Measurements from ENCODE around the genes BMP6, BLOC1S5 and PAK1IP1.

- RRBS: no CpG with 5 or more reads among the region's 5 CpGs
These were observed 52.7 kb downstream of the SNRNP48 start for GRCh38 chr6:7642672-7643136.

DNA sequence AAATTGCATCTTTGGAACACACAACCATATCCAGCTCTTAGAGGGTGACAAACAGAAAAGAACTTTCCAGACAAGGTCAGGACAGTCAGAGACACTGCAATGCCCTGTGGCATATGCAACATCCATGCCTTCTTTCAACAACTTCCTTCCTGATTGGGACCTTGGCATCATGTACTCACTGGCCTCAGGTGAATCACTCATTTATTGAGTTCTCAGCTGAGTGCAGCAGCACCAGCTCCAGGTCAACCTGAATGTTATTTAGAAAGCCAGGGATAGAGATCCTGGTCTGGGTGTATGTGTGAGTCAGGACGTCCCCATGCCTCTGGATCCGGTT lies 54.3 kb downstream of the SNRNP48 start:
- RRBS: no CpG with 5 or more reads among the region's 2 CpGs

GRCh38 chr6:7725698-7726351 lies at the start of gene BMP6:
TSS of gene BMP6 (plus strand) at chr6:7726099.
- RRBS: 2% methylated on average over 22 of the region's 64 CpGs

DNA sequence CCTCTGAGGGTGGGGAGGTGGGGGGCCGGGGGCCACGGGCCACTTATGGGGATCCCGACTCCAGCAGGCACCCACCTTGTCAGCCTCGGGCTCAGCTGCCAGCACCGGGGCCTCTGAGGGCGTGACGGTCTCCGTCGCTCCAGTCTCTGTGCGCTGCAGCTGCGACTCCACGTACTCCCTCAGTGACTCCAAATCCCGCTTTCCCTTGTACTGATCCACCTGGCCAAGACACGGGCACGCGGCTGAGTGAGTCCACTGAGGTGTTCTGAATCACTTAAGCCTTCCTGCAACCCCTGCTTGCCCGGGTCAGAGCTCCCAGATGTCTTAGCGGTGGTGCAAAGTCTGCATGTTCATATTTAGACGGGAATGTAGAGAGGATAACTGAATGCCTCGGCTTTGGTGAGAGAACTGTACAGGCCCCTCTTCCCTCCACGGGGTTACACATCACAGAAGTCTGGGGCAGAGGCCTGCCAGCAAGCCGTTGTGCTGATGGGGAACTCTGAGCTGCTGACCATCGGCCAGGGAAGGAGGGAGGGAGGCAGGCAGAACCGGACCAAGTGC lies 21.9 kb downstream of the TXNDC5 start:
- RRBS: 100% methylated on average over 5 of the region's 24 CpGs

GRCh38 chr6:7909149-7910296 lies 1.1 kb downstream of the TXNDC5 start:
- RRBS: 5% methylated on average over 37 of the region's 70 CpGs

DNA sequence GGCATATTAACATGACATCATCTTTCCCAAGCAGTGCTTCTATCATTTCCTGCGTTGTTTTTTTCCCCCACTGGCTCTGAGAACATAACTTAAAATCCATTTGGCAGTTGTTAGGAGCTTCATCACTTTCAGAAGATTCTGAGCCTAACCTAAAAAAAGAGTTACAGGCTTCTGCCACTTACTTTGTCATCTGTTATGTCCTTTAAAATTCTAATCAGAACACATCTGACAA lies 35.9 kb downstream of the BLOC1S5 start:
- RRBS: no CpG with 5 or more reads among the region's 1 CpG

DNA sequence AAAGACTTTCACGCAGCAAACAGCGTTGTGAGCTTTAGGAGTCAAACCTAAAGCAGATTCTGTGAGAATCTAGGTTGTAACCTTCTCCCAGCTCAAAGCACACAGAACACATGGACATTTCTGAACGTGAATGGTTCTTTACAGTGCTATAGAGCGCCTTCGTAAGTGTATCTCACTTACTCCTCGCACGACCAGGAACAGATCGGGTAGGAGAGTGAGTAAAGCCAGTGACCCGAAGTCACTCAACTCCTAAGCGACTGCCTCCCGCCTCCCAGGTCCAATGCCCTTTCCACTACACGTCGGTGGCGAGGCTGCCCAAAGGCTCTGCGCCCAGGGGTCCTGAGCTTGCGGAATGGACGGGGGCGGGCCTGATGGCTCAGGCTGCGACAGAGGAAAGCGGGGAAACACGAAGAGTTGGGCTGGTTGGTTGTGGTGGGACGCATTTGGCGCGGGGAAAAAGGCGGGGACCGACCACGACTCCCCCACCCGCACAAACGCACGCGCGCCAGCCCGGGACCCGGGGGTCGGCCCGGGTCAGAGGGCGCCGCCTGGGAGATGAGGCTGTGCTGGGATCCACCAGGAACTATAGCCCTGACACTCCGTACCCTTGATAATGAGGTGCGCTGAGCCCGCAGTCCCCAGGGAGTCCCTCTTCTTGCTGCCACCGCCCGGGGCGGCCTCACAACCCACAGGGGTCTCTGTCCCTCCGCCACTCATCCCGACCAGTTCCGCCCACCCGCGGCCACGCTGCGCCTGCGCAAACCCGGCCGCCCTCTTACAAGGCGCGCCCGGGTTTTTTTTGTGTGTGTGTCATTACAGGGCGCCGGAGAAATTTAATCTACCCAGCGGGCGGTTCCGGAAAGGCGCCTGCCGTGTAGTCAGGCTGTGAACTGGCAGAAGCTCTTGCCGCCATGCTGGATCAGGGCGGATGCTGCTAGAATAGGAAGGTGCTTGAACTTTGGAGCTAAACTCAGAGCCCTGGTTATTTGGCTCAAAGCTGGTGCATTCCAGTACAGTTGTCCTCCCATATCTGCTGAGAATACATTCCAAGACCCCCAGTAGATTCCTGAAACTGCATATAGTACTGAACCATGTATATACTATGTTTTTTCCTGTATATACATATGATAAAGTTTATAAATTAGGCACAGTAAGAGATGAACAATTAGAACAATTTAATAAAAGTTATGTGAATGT lies at the start of gene BLOC1S5:
TSS of gene BLOC1S5 (minus strand) at position 730 of the 1,197 bp plus-strand sequence.
- RRBS: under 1% methylated on average over 8 of the region's 66 CpGs

- RRBS: no CpG with 5 or more reads among the region's 2 CpGs
These were observed 202.8 kb upstream of the SLC35B3 start for GRCh38 chr6:8638112-8638652.

- RRBS: no CpG with 5 or more reads among the region's 3 CpGs
These were observed 204.8 kb upstream of the SLC35B3 start for GRCh38 chr6:8639921-8640751.

GRCh38 chr6:10147002-10147643 lies 267.8 kb downstream of the TFAP2A start:
- RRBS: no CpG with 5 or more reads among the region's 7 CpGs

DNA sequence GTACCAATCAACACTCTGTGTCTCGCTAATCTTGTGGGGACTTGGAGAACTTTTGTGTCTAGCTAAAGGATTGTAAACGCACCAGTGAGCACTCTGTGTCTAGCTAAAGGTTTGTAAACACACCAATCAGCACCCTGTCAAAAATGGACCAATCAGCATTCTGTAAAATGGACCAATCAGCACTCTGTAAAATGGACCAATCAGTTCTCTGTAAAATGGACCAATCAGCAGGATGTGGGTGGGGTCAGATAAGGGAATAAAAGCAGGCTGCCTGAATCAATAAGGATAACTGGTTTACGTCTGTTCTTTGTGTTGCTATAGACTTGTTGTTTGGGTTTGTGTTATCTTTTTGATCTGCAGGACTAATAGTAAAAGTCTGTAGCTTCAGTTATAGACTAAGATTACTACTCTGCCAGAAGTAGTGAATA lies 29.2 kb upstream of the GCNT2 start:
- RRBS: no CpG with 5 or more reads among the region's 3 CpGs

DNA sequence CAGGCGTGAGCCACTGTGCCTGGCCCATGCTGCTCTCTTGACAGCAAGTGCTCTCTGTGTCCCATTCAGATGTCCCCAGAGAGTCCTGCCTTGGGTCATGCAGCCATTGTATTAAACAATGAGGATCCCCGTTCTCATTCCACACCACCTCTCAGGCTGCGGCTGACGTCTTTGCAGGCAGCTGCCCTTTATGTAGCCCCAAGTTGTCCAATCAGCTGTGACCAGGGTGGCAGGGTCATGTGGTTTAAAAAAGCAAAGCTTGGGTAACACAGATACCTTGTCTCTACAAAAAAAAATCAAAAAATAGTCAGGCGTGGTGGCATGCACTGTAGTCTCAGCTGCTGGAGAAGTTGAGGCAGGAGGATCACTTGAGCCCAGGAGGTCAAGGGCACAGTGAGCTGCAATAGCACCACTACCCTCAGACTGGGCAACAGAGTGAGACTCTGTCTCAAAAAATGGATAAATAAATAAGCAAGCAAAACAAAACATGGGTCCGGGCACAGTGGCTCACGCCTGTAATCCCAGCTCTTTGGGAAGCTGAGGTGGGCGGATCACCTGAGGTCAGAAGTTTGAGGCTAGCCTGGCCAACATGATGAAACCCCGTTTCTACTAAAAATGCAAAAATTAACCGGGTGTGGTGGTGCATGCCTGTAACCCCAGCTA lies 13.4 kb downstream of the GCNT2 start:
- RRBS: no CpG with 5 or more reads among the region's 10 CpGs

DNA sequence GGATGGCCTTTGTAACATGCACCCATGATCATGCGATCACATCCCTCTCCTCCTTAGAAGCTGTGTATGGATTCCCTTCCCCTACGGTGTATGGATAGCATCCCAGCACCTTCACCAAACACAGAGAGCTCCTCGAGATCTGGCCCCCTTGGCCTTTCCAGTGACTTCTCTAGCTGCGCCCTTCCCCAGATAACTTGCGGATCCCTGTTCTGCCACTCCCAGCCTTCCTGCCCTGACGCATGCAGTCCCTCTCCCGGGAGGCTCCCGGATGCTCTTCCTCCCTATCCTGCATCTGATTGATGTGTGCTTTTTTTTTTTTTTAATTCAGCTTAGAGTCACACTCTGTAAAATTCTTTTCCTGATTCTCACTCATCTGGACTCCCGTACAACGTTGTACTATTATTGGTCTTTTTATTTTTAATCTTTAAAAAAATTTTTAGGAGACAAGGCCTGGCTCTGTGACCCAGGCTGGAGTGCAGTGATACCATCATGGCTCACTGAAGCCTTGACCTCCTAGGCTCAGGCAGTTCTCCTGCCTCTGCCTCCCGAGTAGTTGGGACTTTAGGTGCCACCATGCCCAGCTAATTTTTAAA lies 44.8 kb downstream of the GCNT2 start:
- RRBS: no CpG with 5 or more reads among the region's 11 CpGs

DNA sequence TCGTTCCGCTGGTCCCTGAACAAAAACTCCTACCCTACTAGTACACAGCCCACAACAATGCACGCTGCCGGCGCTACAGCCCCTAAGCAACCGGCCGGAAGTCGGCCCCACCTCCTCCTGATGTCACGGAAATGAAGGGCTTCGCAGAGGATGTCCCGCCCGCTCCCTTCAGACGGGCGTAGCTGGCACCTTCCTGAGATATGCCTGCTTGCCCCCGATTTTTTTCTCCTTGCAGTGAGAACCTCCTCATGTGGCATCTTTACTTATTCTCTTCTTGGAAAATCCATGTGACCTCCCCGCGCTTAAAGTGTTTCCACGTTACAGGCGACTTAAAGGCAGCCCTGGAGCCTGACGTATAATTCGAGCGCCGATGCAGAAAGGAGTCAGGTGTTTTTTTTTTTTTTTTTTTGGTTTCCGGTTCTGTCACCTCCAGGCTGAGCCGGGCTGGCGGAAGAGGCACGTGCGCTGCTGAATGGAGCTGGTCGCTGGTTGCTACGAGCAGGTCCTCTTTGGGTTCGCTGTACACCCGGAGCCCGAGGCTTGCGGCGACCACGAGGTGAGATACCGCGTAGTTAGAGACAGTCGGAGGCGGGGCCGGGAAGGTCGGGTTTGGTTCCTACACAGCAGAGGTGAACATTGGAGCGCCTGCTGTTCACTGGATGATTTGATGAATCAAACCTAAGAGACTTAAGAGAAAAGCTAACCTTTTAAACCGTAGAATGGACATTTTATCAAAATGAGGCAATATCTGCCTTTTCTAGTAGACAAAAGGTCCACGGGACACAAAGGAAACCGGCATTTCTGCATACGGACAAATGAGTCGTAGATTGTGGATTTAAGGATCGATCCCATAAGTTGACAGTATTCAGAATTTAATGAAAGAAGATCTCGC lies at the start of gene PAK1IP1:
TSS of gene PAK1IP1 (plus strand) at position 459 of the 892 bp plus-strand sequence.
- RRBS: 1% methylated on average over 16 of the region's 50 CpGs

DNA sequence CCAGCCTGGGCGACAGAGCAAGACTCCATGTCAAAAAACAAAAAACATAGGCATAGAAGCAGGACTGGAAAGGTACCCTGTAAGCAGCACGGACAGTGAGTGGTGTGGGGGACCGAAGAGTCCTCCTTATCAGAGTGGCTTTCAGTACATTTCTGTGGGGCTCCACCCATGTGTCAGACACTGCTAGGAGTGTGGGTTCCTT lies 3.7 kb downstream of the TMEM14C start:
- RRBS: no CpG with 5 or more reads among the region's 3 CpGs

DNA sequence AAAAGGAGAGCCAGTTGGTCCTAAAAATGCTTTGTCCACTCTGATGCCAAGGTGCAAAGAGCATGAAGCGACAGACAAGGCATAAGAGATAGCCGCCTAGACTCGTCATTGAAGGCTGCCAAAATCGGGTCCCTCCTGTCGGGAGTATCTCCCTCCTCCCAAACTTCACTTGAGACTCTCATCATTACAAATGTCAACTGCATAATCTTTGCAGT lies 1.6 kb downstream of the ELOVL2 start:
- RRBS: no CpG with 5 or more reads among the region's 5 CpGs

- RRBS: no CpG with 5 or more reads among the region's 3 CpGs
These were observed 15.0 kb downstream of the NEDD9 start for GRCh38 chr6:11217286-11217980.

- RRBS: no CpG with 5 or more reads among the region's 5 CpGs
These were observed 12.9 kb downstream of the NEDD9 start for GRCh38 chr6:11219466-11219998.

GRCh38 chr6:11236228-11236813 lies 3.9 kb upstream of the NEDD9 start:
- RRBS: 88% methylated on average over 3 of the region's 10 CpGs

Measured in AG09309 (cell line).